Cardiac muscle cell (in vitro differentiated cells and primary cell): Measurements from ENCODE around the genes CETN1 and TYMS.

GRCh38 chr18:209764-210621 lies 51.6 kb downstream of the USP14 start:
- RAMPAGE, long total RNA: no peak
- RRBS: no CpG with 5 or more reads among the region's 1 CpG

GRCh38 chr18:217911-218746 lies 49.7 kb downstream of the THOC1 start:
- RAMPAGE, long total RNA: no peak
- RRBS: no CpG with 5 or more reads among the region's 5 CpGs

DNA sequence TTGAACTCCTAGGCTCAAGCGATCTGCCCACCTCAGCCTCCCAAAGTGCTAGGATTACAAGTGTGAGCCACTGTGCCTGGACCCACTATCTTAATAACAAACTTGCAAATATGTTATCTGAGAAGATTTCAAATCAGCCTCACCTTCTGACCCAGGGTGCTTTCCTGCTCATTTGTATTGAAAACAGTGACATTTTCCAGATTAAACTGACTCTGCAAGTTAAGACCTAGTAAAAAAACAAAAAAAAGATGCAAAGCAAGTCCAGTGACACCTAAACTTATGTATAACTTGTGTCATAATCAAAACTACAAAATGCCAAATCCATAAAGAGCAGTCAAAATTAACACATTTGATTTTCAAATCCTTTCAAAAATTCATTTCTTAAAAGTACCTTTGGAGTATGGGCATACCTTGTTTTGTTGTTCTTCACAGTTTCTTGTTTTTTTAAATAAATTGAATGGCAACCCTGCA lies 13.7 kb downstream of the THOC1 start:
- RAMPAGE, long total RNA: no peak
- RRBS: no CpG with 5 or more reads among the region's 1 CpG

- RAMPAGE, long total RNA: no peak
- RRBS: 92% methylated on average over 17 of the region's 42 CpGs
These were observed at the start of gene CETN1 for GRCh38 chr18:580005-580594. Gene CETN1, plus strand, starts transcription at chr18:580380.

DNA sequence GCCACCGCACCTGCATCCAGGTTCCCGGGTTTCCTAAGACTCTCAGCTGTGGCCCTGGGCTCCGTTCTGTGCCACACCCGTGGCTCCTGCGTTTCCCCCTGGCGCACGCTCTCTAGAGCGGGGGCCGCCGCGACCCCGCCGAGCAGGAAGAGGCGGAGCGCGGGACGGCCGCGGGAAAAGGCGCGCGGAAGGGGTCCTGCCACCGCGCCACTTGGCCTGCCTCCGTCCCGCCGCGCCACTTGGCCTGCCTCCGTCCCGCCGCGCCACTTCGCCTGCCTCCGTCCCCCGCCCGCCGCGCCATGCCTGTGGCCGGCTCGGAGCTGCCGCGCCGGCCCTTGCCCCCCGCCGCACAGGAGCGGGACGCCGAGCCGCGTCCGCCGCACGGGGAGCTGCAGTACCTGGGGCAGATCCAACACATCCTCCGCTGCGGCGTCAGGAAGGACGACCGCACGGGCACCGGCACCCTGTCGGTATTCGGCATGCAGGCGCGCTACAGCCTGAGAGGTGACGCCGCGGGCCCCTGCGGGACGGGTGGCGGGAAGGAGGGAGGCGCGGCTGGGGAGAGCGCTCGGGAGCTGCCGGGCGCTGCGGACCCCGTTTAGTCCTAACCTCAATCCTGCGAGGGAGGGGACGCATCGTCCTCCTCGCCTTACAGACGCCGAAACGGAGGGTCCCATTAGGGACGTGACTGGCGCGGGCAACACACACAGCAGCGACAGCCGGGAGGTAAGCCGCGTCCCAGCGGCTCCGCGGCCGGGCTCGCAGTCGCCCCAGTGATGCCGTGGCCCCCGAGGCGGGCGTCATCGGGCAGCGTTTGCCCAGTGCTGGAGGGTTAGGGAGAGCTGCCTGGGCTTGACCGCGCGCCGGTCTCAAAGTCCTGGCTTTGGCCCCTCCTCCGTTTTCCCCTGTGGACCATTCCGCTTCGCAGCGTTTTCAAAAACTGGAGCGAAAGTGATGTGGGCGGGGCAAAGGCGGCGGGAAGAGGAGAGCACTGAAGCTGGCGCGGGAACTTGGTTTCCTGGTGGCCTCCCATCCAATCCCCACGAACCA lies at the start of gene TYMS:
TYMS (plus strand) TSS at position 210 of the 1,050 bp plus-strand sequence.
- RAMPAGE, long total RNA: start-site peak on the minus strand centred at position 120 of the sequence, 66 bp wide, 38 and 23 reads in 2 replicates; start-site peak on the minus strand centred at position 753 of the sequence, 283 bp wide, 271 and 415 reads in 2 replicates
- RRBS: under 1% methylated on average over 13 of the region's 119 CpGs

DNA sequence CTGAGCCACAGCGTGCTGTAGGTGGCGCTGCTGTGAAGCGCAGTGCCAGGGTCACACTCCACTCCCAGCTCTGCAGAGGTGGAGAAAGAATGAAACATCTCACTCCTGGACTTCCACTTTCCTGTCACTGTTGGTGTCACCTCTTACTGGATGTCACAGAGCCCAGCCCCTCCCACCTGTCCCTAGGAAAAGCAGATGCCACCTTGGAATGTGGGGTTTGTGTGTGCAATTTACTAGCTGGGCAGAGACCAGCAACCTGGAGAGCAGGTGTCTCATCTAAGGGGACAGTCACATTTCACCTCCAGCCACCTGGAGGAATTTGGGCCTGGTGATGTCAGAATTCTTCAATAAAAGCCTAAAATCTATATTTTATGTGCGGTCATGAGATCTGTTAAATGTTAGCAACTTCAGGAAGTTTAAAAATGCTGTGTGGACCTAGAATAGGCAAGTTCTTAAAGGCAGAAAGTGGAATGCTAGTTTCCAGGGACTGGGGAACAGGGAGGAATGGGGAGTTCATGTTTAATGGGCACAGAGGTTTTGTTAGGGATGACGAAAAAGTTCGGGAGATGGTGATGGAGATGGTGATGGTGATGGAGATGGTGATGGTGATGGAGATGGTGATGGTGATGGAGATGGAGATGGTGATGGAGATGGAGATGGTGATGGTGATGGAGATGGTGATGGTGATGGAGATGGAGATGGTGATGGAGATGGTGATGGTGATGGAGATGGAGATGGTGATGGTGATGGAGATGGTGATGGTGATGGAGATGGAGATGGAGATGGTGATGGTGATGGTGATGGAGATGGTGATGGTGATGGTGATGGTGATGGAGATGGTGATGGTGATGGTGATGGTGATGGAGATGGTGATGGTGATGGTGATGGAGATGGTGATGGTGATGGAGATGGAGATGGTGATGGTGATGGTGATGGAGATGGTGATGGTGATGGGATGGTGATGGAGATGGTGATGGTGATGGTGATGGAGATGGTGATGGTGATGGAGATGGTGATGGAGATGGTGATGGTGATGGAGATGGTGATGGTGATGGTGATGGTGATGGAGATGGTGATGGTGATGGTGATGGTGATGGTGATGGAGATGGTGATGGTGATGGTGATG lies 9.2 kb downstream of the TYMS start:
- RAMPAGE, long total RNA: no peak
- RRBS: no CpG with 5 or more reads among the region's 6 CpGs

DNA sequence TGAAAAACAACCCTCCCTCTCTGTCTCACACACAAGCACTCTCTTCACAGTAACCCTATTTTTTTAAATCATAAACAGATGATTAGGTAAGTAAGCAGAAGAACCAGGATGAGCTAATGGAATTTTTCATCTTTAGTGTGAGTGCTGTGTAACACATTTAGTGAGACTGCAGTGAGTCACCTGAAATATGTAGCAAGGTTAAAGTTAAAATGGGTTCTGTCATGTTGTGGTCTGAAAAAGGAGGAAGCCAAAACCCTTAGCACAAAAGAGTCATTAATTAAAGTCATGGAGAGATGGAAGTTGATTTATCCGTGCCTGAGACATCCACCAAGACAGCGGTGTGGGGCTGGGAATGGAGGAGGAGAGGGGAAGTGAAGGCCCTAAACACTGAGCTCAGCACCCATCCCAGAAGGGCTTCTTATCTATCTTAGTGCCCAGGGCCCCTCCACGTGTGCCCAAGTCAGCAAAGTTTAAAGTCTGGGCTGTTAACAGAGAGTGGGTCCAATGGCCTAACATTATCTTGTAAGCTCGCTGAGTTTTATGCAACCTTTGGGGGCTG lies 9.5 kb downstream of the ENOSF1 start:
- RAMPAGE, long total RNA: no peak
- RRBS: no CpG with 5 or more reads among the region's 4 CpGs

- RAMPAGE, long total RNA: no peak
- RRBS: no CpG with 5 or more reads among the region's 30 CpGs
These were observed 656 bp upstream of the ENOSF1 start for GRCh38 chr18:713044-713528.

DNA sequence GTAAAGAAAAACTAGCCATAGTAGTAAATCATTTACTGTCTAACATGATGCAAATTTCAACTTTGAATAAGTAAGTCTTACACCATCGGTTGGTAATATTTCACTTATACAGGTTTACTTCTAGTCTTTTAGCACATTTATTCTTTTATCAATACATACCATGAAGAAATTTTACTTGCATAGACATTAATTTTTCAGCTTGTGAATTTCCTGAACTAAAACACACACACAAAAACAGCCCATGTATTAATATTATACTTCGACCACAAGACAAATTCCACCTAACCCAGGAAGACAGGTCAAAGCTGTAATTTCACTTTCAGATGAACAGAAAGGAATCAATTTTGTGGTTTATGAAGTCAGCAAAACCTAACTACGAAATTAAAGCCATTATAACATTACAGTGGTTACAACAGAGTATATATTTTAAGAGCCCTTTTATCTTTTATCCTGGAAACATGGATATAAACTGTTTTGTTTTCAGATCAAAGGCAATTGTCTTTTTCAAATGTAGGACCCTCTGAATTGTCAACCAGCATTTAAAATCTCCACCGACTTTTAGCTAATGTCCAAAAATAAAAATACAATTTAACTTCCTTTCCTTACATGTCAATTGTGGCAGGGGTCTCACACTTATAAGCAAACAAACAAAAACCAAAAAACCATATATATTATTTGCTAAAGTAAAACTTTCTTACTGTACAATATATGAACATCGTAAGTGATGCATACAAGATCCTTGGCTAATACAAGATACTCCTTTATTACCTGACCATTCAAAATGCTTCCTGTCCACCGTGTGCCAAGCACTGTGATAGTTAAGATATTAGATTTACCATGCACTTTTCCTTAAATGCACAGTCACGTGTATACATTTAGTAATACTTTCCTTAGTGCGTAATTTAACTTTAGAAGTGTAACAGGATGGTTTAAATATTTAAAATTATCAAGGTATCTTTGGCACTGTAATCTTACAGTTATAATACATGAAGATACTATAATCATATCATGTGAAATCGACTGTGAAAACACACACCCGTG lies 1.6 kb downstream of the YES1 start:
- RAMPAGE, long total RNA: no peak
- RRBS: no CpG with 5 or more reads among the region's 10 CpGs

DNA sequence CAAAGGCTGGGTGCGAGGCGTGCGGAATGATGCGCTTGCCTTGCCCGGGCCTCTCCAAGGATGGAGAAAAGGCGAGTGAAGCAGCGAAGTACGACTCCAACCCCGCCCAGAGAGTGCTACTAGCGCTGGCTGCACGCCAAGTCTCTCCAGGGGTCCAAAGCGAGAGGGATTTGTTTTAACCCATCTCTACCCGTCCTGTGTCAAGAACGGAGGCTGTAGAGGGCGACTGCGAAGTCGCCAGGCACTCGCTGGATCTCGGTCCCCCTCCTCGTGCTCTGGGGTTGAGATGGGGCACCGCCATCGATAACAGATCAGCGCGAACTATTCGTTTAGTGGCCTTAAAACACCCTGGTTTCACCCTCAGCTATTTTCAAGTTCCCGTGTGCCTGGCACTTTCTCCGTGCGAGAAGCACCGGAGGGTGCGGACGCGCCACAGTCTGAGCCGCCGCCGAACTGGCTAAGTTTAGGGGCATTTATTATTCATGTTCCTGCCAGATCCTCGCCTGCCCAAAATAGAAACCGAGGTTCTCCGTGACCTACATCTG lies 2.0 kb downstream of the ADCYAP1 start:
- RAMPAGE, long total RNA: no peak
- RRBS: 3% methylated on average over 5 of the region's 38 CpGs

- RAMPAGE, long total RNA: no peak
- RRBS: no CpG with 5 or more reads among the region's 10 CpGs
These were observed 80.6 kb downstream of the ADCYAP1 start for GRCh38 chr18:985104-985802.

DNA sequence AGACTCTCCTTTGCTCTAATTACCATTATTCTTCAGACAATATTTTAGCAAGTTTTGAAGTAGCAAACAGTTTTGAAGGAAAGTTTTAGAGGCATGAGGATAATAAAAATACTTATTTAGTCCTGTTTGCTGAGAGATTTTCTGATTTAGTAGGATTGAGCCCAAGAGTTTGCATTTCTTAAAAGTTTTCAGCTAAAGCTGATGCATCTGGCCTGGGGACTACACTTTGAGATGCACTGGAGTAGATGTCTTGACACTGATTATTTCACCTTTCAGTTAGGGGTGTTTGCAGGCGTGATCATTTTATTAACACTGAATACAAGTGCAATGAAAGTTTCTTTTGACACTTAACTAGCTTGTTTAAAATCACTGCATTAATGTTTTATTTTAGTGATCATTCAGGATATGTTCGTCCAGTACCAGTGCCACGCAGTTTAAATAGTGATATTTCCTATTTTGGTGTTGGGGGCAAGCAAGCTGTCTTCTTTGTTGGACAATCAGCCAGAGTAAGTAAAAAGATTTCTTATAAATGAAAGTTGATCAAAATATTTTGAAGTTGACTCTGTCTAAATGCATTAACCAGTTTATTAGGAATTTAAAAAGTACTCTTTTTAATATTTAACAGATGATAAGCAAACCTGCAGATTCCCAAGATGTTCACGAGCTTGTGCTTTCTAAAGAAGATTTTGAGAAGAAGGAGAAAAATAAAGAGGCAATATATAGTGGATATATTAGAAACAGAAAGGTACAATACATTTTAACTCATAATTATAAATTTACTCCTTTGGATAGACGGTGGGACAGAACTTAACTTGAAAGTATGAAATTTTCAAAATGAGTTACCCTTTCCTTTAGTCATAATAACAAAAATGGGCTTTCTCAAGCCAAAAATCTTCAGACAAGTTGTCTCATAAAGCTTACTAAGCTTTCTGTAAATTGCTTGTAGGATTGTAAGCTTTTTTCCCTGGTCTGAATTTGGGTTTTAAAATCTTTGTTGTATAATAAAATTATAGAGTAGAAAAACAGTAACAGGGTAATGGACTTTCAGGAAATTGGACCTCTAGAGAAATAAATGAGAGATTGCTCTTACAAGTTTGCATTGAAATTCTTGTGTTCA lies 32.8 kb downstream of the SMCHD1 start:
- RAMPAGE, long total RNA: no peak
- RRBS: no CpG with 5 or more reads among the region's 5 CpGs

DNA sequence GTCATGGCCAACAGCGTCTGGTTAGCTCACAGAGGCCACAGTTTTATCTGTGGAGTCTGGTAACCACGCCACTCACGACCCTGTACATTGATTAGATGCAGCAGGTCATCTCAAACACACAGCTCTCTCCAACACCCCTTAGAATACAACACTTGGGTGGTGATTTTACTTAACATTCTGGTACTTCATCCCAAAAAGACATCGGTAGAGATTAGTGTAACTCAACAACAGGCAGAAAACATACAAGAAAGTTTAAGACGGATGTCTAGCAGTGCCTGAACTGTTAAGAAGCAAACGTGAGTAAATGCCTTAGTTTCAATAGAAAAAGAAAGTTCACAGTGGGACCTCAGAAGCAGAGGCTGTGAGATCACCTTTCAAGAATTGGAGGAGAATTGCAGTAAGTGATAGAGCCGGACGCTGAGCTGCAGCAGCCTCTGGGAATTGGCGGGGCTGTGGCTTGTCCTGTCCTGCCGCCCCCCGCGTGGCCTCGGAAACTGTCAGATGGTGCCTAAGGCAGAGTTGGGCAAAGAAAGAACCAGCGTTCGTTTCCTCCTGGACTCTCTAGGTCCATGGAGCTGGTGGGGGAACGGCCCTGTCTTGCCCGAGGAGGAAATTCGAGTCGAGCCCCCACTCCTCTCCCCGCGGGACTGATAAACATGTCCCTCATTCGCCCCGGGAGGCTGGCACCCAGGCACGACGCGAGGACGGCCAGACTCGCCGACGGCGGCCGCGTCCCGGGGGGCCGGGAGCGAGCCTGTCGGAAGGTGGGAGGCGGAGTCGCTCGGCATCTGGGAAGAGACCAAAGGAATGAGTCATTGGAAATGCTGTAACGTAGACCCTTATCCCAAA lies 601 bp upstream of the EMILIN2 start:
- RAMPAGE, long total RNA: no peak
- RRBS: 1% methylated on average over 12 of the region's 41 CpGs

- RAMPAGE, long total RNA: no peak
- RRBS: no CpG with 5 or more reads among the region's 10 CpGs
These were observed 43.8 kb downstream of the EMILIN2 start for GRCh38 chr18:2890427-2891246.

DNA sequence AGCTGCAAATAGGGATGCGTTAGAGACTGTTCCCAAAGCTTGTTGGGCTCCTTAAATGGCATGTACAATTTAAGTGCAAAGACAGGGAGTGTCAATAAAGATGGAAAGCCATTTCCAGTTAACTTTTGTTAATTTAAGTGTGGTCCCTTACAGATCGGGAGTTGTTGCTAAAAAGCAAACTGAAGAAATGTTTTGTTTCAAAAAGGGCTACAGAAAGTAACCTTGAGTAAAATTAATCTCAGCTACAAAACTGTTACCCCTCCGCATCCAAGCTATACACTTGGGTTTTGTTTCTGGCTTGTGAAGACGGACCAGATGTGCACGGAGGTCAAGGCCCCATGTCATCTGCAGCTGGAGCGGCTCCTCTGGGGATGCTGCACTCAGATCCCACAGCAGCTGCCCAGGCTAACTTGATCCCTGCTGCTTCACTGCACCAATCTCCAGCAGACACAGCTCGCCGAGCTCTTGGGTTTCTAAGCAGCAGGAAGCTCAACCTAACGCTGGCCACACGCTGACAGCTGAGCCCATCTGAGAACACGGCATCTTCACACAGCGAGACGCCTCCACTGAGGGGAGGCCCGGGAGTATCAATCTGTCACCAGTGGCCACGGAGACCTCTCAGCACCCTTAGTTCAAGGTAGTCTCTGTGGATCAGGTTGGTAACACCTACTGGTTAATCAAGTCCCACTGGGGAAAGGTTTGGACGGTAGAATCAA lies 67.3 kb downstream of the EMILIN2 start:
- RAMPAGE, long total RNA: no peak
- RRBS: no CpG with 5 or more reads among the region's 16 CpGs

GRCh38 chr18:2919402-2919977 lies 72.7 kb downstream of the EMILIN2 start:
- RAMPAGE, long total RNA: no peak
- RRBS: no CpG with 5 or more reads among the region's 10 CpGs

GRCh38 chr18:2964277-2965010 lies 48.5 kb downstream of the LPIN2 start:
- RAMPAGE, long total RNA: no peak
- RRBS: no CpG with 5 or more reads among the region's 9 CpGs

- RAMPAGE, long total RNA: no peak
- RRBS: no CpG with 5 or more reads among the region's 10 CpGs
These were observed 45.6 kb downstream of the LPIN2 start for GRCh38 chr18:2967345-2967731.

DNA sequence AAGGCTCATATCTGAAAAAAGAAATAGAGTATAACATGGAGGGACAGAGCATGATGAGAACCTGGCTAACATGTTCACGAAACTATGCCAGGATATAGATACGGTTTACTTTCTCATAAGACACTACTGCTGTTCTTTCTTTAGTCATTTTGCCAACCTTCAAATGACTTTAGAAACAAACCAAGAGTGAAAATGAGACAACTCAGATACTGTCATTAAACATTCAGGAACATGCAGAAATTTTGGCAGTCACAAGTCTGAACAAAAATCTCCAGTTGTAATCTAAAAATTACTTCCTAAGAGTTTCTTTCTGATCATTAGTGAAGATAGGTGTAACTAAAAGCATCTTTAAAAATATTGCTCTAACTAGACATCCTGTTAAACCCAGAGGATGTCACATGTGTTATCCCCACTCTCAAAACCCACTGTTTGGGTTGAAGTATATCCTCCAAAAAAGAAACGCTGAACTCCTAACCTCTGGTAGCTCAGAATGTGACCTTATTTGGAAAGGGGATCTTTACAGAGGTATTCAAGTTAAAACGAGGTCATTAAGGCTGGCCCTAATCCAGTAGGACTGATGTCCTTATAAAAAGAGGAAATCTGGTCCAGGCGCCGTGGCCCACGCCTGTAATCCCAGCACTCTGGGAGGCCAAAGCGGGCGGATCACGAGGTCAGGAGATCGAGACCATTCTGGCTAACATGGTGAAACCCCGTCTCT lies 14.1 kb downstream of the LPIN2 start:
- RAMPAGE, long total RNA: no peak
- RRBS: no CpG with 5 or more reads among the region's 12 CpGs

DNA sequence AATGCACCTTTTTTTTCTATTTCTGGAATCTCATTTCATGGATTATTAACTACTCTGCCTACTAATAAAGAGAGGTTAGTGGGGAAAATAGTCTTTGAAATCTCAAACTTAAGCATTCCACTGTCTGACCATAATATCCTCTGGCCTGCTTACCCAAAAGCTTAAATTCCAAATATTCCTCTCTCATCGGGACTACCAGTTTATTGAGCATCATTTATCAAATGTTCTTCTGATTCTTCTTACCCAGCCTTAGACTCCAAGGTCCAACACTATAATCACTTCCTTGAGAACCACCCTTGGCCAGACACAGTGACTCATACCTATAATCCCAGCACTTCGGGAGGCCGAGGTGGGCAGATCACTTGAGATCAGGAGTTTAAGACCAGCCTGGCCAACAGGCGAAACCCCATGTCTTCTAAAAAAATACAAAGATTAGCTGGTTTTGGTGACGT lies 38.6 kb upstream of the LPIN2 start:
- RAMPAGE, long total RNA: no peak
- RRBS: no CpG with 5 or more reads among the region's 5 CpGs